Sciatic nerve (tissue), 1 donor: ENCODE data around the gene SLC22A25.

- PRO-cap: no peak
These were observed 6.5 kb downstream of the NXF1 start for GRCh38 chr11:62798548-62799346.

DNA sequence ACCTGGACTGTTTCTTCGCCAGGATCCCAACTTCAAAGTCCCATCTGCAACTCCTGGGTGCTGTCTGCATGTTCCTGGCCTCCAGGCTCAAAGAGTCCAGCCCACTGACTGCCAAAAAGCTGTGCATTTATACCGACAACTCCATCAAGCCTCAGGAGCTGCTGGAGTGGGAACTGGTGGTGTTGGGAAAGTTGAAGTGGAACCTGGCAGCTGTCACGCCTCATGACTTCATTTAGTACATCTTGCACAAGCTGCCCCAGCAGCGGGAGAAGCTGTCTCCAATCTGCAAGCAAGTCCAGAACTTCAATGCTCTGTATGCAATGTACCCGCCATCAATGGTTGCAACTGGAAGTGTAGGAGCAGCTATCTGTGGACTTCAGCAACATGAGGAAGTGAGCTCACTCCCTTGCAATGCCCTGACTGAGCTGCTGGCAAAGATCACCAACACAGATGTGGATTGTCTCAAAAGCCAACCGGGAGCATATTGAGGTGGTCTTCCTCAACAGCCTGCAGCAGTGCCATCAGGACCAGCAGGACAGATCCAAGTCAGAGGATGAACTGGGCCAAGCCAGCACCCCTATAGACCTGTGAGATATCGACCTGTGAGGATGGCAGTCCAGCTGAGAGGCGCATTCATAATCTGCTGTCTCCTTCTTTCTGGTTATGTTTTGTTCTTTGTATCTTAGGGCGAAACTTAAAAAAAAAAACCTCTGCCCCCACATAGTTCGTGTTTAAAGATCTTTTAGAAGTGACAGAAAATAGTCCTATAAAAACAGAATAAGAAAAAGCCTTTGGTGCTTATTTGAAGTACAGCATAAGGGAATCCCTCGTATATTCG is at the start of gene SLC22A25:
Gene SLC22A25 (minus strand): TSS at position 168 of the 838 bp plus-strand sequence.
- PRO-cap: no peak

DNA sequence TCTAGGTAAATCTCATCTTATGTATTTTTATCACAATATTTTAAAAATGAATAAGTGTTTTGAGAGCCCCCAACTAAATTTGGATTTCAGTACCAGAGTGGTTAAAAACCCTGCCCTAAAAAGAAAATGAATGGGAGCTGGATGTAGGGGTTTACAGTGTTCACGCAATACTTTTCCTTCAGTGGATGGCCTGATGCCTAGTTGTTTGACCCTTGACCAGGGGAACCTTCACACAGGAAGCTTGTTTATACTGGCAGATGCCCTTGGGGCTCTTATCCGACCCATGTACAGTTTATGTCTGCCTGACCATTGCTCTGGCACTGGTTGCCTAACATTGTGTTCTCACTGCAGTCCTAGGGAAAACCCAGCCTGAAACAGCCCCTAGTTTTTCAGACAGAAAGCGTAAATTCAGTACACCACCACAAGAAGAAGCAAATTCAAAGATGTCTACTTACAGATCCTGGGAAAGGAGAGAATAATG is 35.0 kb downstream of the SLC22A9 start:
- PRO-cap: no peak

DNA sequence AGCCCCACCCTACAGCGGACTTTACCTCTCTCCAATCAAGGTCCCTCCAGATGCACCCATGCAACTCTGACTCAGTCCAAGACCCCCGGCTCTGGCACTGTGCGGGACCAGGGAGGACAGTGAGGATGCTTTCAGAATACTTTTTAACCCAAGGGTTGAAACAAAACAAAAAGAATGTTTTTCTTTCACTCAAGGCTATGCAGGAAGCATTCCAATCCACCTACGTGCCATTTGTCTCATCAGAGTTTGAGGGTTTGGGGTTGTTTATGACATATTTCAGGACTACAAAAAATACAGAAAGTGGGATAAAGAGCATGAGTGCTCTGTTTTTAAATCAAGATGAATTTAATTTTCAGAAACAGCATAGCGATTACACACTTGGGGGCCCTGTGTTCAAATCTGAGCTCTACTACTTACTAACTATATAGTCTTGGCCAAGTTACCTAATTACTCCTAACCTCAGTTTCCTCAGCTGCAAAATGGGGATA is 5.8 kb downstream of the PLAAT3 start:
- PRO-cap: no peak

- PRO-cap: no peak
These were observed 8.1 kb upstream of the PLAAT3 start for GRCh38 chr11:63622250-63622903.

DNA sequence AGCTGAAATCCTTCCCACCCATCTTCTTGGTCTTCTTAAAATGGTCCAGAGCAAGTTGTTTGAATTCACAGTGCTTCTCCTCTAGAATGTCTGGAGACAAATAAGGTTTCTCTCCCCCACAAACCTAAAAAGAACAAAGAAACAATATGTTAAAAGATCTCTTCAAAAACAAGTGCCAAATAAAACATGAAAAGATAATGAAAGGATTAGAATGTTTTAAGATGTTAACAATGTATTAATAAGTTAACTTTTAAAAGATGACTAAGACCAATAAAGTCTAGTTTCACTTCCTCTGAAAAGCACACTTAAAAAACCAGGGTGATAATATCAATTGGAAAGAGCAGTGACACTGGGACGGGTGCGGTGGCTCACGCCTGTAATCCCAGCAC is 17.1 kb upstream of the PLAAT3 start:
- PRO-cap: no peak

GRCh38 chr11:63760930-63762006 is 7.3 kb downstream of the ZFTA start:
- PRO-cap: no peak

- PRO-cap: no peak
These were observed 6.5 kb downstream of the ZFTA start for GRCh38 chr11:63762007-63762445.

GRCh38 chr11:63763358-63763889 is 5.2 kb downstream of the ZFTA start:
- PRO-cap: no peak

DNA sequence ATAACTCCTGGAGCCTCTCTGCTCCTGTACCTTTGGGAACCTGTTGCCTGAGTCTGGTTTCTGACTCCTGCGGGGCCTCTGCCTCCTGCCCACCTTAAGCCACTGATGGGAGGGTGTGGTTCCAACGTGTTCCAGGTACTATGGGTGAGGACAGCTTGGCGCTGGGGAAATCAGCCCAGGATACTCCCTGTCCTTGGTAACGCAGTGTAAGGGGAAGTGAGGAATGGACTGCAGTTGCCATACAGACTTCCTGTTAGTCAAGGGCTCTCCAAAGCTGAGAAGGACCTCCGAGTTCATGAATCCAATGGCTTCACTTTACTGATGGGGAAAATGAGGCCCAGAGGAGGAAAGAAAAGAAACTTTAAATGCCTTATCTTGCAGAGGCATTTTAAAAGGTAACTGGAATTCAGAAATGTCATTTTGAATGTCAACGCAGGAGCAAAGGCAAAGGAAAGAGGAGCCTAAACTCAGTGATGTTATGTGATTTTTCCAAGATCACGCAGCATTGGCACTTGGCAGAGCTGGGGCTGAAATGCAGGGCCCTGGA is 1.1 kb upstream of the MARK2 start:
- PRO-cap: no peak

GRCh38 chr11:63874530-63875034 is 35.7 kb downstream of the MARK2 start:
- PRO-cap: no peak

DNA sequence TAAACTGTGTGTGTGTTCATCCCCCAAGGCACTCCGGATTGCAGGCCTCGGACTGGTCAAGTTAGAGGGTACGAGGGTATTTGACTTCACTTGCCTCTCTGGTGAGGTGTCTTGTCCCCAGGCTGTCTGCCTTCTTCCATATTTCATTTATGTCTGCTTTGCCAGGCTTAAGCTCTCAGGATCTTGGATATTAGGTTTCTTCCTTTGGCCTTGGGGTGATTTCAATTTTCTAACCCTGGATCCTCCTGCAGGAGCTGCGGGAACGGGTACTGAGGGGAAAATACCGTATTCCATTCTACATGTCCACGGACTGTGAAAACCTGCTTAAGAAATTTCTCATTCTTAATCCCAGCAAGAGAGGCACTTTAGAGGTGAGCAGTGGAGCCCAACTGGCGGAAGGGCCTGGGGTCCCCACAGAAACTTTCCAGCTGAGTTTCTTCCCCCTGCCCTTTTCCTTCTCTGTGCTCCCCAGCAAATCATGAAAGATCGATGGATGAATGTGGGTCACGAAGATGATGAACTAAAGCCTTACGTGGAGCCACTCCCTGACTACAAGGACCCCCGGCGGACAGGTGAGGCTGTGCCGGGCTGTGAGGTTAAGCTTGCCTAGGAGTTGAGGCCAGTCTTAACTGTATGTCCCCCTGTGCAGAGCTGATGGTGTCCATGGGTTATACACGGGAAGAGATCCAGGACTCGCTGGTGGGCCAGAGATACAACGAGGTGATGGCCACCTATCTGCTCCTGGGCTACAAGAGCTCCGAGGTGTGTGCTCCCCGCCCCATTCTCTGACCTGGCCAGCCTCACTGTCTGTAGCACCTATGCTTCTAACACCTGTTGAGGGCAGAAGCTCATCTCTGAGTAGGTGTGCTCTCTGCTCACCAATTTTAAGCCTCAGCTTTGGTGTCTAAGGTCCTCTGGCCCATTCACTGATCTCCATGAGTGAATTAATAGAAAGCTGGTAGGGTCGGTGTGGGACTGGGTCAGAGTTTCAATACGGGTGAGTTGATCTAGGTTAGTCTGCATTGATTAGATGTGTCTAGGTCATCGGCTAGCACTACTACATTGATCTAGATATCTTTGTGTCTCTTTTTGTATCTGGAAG is 16.3 kb downstream of the RCOR2 start:
- PRO-cap: no peak

- PRO-cap: no peak
These were observed 11.4 kb downstream of the RCOR2 start for GRCh38 chr11:63905493-63905944.

- PRO-cap: no peak
These were observed 13.1 kb downstream of the OTUB1 start for GRCh38 chr11:63998914-64000111.

DNA sequence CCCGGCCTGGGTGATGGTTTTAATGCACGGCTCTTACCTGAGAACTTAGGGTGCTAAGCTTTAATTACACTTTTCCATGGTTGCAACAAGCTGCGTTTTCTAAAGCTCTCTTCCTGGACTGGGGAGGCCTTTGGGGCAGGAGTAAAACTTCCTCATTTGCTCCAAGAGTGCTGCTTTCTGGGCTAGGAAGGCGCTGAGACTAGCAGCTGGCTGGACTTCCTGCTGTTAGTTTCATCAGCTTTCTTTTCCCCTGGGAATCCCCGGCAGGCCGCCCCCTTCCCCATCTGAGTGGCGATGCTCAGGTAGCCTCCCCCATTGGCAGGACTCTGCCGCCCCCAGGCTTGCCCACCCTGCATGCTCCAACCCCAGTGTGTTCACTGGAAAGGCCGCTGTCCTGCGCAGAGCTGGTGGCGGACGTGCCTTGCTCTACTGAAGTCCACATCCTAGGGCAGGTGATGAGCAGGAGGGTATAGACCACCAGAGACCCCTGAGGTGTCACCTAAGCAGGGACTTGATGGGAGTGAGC is 922 bp upstream of the FERMT3 start:
- PRO-cap: unidirectional peak, plus-strand start at position 175 of the sequence

DNA sequence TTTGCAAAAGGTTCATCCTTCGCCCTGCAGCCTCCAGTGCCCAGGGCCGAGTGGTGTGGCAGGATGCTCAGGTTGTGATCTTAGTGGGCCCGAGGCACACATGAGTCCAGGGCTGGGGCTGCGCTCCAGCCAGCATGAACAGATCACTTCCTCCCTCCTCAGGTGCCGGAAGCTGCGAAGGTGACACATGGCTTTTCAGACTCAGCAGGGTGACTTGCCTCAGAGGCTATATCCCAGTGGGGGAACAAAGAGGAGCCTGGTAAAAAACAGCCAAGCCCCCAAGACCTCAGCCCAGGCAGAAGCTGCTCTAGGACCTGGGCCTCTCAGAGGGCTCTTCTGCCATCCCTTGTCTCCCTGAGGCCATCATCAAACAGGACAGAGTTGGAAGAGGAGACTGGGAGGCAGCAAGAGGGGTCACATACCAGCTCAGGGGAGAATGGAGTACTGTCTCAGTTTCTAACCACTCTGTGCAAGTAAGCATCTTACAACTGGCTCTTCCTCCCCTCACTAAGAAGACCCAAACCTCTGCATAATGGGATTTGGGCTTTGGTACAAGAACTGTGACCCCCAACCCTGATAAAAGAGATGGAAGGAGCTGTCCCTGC is 2.6 kb upstream of the ENSG00000286264 start:
- PRO-cap: no peak

DNA sequence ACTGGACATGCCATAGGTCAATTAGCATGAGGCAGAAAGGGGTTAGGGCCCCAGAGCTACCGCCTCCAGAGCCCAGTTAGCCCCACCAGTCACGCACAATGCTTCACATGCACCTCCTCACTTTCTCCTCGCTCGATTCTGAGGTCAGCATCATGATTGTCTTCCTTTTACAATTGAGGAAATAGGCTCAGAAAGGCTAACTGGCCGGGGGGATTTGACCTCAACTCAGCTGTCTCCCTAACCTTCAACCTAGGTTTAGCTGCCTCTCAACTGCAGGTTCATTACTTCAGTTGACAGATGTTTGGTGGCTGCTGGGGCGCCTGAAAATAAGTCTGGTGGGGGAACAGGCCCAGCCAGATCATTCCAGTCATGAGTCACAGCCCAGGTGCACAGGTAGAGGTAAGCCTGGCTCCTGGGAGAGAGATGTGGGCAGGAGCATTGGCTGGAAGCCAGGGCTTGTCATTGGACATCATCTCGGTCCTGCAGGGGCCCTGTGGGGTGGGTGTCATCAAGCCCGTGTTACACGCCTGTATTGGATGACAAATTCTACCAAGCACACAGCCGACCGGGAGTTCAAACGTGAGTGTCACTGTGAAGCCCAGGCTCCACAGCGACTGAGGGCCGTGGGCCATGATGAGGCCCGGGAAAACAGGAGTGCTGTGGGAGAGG is 625 bp upstream of the ENSG00000286264 start:
- PRO-cap: unidirectional peak, plus-strand start at position 190 of the sequence

GRCh38 chr11:64262986-64264016 is 12.0 kb downstream of the PLCB3 start:
- PRO-cap: no peak

DNA sequence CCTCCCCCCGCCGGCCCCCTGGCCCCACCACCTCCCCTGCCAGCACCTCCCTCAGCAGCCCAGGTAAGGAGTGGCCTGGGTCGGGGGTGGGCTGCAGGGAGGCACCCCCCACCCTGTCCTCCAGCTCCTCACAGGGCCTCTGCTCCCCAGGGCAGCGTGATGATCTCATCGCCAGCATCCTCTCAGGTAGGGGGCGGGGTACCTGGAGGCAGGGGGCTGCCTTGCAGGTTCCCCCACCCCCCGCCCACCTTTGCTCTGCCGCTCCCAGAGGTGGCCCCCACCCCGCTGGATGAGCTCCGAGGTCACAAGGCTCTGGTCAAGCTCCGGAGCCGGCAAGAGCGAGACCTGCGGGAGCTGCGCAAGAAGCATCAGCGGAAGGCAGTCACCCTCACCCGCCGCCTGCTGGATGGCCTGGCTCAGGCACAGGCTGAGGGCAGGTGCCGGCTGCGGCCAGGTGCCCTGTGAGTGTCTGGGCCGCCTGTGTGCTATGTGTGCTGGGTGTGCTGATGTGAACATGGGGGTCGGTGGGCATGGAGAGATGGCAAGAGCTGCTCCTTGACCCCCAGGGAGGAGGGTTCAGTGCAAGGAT is 13.8 kb downstream of the PLCB3 start:
- PRO-cap: no peak

GRCh38 chr11:64294518-64295028 is 3.5 kb downstream of the KCNK4 start:
- PRO-cap: no peak